Aortic smooth muscle cell (primary cell): ENCODE measurements around a stretch of chr21.

DNA sequence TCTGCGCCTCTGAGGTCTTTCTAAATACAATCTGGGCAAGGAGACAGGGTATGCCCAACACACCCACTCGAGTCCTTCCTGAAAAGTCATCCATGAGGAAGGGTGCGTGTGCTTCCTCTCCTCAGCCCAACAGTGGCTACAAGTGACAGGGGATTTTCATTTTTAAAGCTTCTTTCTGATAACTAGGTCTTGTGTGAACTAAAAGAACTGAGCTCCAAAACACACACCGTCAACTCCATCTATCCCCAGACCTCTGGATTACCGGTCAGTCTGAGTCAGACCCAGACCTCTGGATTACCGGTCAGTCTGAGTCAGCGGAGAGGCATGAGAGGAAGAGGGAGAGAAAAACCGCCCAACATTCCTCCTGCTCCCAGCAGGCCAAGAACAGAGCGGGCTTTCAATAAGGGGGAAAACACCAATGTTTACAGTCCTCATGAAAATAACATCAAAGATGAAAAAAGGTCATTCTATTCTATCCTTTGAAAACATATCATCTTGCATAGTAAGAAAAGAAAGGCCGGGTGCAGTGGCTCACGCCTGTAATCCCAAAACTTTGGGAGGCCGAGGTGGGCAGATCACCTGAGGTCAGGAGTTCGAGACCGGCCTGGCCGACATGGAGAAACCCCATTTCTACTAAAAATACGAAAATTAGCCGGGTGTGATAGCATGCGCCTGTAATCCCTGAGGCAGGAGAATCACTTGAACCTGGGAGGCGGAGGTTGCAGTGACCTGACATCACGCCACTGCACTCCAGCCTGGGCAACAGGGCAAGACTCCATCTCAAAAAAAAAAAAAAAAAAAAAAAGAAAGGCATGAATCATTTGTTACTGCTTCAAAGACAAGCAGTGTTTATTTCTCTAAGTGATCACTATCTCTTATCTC lies 3.5 kb downstream of the PTTG1IP start:
- RRBS: 0% methylated on average over 1 of the region's 20 CpGs

GRCh38 chr21:44952484-44953106 lies 12.8 kb downstream of the SLX9 start:
- RRBS: no CpG with 5 or more reads among the region's 14 CpGs

- RRBS: no CpG with 5 or more reads among the region's 12 CpGs
Observed at GRCh38 chr21:44969314-44969751, 29.5 kb downstream of the SLX9 start.

GRCh38 chr21:44984566-44985390 lies 44.9 kb downstream of the SLX9 start:
- RRBS: 42% methylated on average over 6 of the region's 33 CpGs

DNA sequence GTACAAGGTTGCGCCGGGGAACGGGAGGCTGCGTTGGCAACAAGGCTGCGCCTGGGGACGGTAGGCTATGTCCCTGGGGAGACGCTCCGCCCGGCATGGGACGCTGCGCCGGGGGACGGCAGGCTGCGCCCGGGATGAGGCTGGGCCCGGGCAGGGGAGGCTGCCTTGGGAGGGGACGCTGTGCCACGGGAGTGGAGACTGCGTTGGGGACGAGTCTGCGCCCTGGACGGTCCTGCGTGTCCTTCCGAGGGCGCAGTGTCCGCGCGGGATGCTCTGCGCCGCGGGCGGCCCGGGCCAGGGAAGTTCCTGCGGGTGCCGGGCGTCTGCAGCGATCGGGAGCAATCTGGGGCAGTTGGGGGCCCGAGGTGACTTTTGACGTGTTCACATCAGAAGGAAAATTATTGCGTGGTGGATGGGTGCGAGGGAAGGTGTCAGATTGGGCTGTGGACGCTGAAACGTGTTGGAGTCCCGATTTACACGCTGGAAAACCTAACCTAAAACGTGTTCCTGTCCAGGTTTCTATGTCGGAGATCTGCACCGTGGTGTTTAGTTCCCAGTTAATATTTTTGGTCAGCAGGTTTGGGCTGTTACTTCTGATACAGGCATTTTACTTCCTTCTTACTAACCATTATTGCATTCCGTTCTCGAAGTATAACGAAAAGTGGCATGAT lies 978 bp downstream of the ADARB1 start:
- RRBS: 2% methylated on average over 8 of the region's 52 CpGs

- RRBS: no CpG with 5 or more reads among the region's 13 CpGs
Observed at GRCh38 chr21:45226771-45227333, 60.8 kb downstream of the POFUT2 start.

- RRBS: no CpG with 5 or more reads among the region's 21 CpGs
Observed at GRCh38 chr21:45295706-45296401, 8.2 kb upstream of the POFUT2 start.

DNA sequence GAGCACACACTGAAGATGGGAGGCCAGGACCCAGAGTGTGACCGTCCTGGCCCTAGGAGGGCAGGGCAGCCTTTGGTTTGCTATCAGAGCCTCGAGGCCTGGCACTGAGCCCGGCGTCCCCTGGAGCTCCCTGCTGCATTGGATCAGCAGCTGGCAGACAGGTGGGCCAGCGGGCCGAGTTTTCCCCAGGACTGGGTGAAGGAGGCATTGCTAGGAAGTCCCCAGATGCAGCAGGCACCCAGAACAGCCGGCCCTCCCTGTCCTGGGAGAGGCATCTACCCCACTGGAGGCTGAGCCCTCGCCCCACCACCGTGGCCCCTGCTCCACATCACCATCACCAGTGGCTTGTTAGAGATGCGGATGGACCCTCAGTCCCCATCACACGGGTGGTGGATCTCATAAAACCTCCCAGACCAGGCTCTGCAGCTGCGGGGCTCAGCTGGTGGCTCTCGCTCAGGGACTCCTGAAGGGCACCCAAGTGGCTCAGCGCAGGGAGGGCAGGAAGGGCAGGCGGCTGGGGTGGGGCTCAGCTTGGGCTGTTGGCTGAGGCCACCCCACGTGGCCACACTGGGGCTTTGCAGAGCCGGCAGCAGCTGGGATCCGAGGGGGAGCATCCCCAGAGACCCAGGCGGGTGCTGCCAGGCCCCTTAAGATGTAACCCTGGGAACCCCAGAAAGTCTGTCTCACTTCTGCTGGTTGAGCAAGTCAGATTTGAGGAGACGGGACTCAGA lies 32.8 kb upstream of the POFUT2 start:
- RRBS: no CpG with 5 or more reads among the region's 20 CpGs

- RRBS: no CpG with 5 or more reads among the region's 7 CpGs
Observed at GRCh38 chr21:45388011-45388448, 16.9 kb upstream of the COL18A1 start.

- RRBS: no CpG with 5 or more reads among the region's 19 CpGs
Observed at GRCh38 chr21:45448577-45449126, 43.7 kb downstream of the COL18A1 start.

GRCh38 chr21:45457678-45458139 lies 52.7 kb downstream of the COL18A1 start:
- RRBS: no CpG with 5 or more reads among the region's 10 CpGs

- RRBS: 95% methylated on average over 9 of the region's 35 CpGs
Observed at GRCh38 chr21:45474247-45475172, 67.7 kb downstream of the SLC19A1 start.

DNA sequence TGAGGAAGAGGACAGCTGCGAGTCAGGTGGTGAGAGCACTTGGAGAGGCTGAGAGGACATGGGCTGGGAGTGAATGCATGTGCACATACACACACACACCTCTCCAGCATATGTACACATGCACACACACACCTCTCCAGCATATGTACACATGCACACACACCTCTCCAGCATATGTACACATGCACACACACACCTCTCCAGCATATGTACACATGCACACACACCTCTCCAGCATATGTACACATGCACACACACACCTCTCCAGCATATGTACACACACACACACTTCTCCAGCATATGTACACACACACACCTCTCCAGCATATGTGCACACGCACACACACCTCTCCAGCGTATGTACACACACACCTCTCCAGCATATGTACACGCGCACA lies 58.5 kb downstream of the SLC19A1 start:
- RRBS: no CpG with 5 or more reads among the region's 5 CpGs

- RRBS: 71% methylated on average over 1 of the region's 30 CpGs
Observed at GRCh38 chr21:45494514-45495216, 47.6 kb downstream of the SLC19A1 start.

- RRBS: 1% methylated on average over 9 of the region's 81 CpGs
Observed at GRCh38 chr21:45555247-45556037, 13.2 kb upstream of the SLC19A1 start.

GRCh38 chr21:45867623-45867968 lies 114.0 kb upstream of the COL6A1 start:
- RRBS: 76% methylated on average over 5 of the region's 17 CpGs

DNA sequence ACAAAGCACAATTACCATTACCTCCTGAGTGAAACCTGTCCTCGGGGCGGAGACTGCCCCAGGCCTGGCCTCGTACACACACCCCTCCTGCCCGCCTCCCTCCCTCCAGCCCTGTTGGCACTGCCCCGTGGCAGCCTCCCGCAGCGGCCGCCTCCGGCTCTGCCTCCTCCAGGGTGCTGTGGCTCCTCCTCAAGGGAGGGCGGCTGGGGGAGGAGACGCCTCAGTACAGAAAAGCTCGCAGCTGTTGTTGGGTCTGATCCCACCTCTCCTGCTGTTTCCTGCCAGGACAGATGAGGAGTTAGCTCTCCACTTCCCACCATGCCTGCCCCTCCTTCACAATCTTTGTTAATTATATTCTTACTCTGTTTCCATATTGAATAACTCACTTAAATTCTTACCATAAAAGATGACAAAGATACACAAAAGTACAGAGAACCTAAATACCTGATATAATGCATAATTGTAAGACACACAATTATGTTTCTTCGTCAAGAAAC lies 30.8 kb upstream of the COL6A1 start:
- RRBS: no CpG with 5 or more reads among the region's 13 CpGs

- RRBS: no CpG with 5 or more reads among the region's 20 CpGs
Observed at GRCh38 chr21:45971654-45972376, 9.8 kb upstream of the COL6A1 start.

GRCh38 chr21:46003268-46004366 lies 22.0 kb downstream of the COL6A1 start:
- RRBS: 91% methylated on average over 5 of the region's 80 CpGs

GRCh38 chr21:46004958-46005161 lies 23.3 kb downstream of the COL6A1 start:
- RRBS: no CpG with 5 or more reads among the region's 4 CpGs